ENCODE measurements around the genes HSBP1 and USP10.

- RRBS = no CpG with 5 or more reads among the region's 11 CpGs
Measured at GRCh38 chr16:81604851-81605537, 160.4 kb downstream of the CMIP start.

DNA sequence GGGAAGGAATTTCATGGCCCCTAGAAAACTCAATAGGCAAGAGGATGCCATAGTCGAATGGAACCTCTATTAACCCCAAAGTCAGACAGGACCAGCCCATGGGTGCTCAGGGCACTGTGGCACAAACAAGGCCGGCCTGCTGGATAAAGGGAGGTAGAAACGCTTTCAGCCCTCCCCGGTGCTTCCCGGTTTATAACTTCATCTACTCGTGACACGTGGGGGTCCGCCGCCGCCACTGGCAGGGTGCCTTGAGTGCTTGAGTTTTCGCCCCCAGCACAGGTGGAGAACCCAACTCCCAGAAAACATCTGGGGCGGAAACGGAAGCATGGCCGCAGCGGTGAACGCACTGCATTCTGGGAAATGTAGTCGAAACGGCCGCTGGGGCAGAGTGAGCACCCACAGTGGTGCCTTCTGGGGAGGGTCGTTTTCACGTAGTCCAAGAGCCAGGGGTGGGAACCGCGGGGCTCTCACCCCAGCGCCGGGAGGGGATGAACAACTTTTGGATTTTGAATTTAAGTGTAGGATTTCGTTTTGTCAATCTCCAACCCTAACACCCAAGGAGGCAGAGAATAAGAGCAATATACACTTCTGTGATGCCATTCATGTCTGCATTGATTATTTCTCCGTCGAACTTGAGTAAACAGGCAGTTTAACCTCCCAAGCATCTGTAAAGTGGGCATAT lies 32.9 kb upstream of the PLCG2 start:
- RRBS = no CpG with 5 or more reads among the region's 28 CpGs

DNA sequence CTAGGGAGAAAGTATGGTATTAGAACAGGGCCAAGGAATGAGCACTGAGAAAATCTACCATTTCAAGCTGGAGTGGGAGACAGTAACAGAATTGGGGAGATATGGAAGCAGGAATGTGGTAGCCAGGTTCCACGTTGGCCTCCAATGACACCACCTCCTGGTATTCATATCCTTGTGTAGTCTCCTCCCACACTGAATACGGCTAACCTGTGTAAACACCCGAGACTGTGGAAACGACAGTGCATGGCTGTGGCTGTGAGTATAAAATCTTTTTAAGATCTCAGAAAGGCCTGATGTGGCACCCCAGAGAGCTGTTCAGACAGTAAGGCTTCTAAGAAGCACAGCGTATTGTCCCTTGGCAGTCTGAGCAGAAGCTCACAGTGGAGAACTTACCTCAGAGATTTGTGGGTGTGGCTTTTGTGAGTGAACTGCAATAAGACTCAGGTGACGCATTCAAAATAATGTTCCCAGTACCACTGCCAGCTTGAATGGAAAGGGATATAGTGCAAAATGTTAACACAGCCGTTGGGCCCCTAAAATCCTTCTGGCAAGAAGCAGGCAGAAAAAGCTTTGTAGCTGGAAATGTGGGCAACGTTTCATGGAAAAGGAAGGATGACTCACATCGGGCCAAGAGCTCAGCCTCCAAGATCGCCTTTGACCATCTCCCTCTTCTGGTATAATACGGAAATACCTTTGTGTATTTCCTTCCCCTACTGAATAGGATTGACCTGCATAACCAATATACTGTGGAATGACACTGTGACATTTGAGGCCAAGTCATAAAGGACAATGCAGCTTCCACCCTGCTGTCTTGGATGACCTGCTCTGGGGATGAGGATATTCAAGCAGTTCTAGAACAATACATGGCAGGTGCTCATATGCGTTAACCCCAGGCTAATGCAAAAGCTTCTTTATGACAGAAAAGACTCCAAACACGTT lies 14.3 kb downstream of the SDR42E1 start:
- RRBS = no CpG with 5 or more reads among the region's 13 CpGs

GRCh38 chr16:82995886-82996545 lies 369.2 kb downstream of the CDH13 start:
- RRBS = no CpG with 5 or more reads among the region's 6 CpGs

- RRBS = no CpG with 5 or more reads among the region's 9 CpGs
Measured at GRCh38 chr16:83802783-83803277, 4.9 kb upstream of the HSBP1 start.

GRCh38 chr16:83807597-83808825 lies at the start of gene HSBP1:
HSBP1 (plus strand) TSS chr16:83807978.
- RRBS = under 1% methylated on average over 23 of the region's 85 CpGs

GRCh38 chr16:83912979-83913555 lies 14.2 kb downstream of the MLYCD start:
- RRBS = 0% methylated on average over 1 of the region's 16 CpGs

DNA sequence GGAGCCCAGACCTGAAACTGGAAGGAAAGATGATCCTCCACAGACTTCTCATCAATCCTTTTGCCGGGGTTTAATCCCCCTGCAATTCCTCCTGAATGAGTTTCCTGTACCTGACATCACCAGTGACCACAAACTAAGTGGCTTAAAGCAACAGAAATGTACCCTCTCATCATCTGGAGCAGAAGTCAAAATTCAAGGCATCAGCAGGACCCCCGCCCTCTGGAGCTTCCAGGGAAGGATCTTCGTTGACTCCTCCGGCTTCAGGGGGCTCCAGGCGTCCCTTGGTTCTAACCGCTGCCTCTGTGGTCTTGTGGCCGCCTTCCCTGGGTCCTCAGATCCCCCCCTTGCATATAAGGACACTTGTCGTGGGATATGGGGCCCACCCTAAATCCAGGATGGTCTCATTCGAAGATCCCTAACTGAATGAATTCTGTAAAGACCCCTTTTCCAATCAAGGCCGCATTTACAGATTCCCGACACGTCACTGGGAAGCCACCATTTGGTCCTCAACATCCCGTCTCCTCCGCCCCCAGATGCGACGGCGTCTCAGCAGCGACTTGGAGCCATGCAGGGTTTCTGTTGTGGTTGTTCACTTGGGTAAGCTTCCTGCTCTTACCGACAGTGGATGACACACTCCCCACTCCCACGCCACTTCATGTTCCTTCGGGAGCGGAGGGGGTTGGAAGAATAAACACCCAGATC lies 19.4 kb upstream of the OSGIN1 start:
- RRBS = 64% methylated on average over 1 of the region's 22 CpGs

DNA sequence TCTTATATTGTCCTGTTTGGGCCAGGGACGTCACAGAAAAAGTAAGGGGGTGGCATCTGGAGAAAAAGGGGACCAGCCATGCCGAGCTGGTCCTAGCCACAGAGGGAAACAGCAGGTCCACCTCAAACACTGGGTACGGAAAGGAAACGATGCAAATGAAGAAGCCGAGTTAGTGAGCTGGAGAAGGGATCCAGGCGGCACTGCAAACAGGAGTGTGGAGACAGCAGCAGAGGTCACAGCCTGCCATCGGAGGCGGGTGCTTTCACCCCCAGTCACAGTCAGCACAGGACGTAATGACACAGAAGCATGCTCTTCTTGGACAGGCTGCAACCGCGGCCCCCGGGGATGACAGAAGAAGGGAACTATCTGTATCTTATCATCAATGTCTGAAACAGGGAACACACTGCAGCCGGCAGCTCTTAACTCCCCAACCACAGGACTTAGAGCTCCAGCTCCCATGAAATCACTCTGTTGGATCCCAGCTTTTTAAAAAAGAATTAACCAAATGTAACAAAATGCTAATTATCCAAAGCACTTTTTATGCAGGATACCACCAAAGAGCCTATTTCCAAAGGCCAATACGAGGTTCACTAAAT lies 16.1 kb upstream of the SLC38A8 start:
- RRBS = no CpG with 5 or more reads among the region's 14 CpGs

DNA sequence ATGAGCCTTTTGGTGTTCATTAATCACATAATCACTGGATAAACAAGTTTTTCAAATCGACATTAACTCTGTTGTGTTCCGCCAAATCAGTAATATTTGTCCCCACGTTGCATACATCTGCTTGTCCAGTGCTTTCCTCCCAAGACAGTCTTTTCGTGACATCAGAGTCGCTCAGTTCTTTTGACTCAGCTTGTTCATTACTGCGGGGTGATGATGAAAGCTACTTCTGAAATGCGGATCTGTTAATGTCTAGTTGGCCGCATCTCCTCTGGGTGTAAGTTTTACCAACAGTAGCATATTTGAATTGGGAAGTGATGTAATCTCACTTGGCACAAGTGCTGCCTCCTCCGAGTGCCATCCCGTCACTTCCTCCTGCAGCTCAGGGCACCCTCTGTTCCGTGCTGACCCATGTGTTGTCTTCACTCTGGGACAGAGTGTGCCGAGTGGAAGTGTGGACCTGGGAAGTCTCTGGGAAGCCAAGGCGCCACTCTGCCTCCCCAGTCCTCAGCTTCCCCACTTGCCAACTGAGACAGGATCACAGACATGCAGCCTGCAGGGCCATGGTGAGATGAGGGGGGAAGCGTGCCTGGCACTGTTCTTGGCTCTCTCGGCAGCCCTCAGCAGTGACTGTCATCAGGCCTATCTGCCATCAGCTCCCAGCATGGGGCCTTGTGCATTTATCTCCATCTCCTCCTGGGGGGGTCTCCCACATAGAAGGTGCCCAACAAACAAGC lies 8.9 kb downstream of the ADAD2 start:
- RRBS = no CpG with 5 or more reads among the region's 15 CpGs

DNA sequence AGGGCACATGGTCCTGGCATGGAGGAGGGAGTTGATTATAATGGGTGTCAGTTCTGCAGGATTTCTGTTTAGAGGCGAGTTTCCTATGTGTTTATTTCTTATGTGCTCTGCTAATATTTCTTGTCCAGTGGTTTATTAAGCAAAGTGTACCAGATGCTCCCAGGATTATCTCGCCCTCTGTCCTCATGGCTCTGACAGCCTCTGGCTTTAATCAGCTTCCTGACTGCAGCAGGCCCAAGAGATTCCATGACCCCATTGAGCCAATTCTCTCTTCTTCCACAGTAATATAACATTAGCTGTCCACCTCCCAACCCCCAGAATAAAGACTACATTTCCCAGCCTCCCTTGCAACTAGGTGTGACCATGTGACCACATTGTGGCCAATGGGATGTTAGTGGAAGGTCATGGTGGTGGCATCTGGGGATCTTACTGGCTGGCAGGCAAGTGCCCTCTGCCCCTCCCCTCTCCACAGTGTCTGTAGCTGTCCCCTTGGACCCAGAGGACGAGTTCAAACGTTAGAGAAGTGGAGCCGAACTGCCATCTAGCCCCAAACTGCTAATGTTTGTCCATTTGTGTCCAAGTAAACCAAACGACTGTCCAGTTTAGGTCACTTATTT lies 26.5 kb upstream of the KCNG4 start:
- RRBS = no CpG with 5 or more reads among the region's 6 CpGs

DNA sequence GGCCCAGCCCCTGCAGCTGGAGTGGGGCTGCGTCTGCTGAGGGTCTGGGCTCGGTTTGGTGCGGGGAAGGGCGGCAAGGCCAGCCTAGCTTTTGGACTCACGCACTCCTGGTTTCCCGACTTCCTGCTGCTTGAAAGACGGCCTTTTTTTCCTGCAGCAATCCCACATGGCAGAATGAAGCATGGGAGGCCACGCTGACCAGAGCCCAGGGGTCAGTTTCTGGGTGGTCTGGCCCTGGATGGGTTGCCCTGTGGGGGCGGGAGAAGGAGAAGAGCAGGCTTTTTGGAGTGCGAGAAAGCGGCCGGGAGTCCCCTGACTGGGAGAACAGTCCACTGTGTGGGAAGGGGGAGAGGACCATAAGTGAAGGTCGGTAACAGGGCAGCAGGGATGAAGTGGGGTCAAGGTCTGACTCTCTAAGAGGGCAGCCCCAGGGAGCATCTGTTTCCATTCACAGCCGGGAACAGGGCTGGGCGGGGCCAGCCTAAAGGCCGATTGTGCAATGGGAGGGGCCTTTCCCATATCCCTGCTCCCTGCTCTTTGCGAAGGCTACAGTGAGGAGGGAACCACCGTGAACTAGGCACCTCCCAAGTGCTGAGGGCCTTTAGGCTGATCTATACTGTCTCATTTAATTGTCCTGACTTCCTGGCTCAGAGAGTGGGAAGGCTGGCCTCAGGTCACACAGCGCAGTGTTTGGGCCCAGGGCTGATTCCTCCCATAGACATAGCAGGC lies 10.6 kb upstream of the WFDC1 start:
- RRBS = no CpG with 5 or more reads among the region's 19 CpGs

- RRBS = no CpG with 5 or more reads among the region's 19 CpGs
Measured at GRCh38 chr16:84514689-84515460, 10.4 kb upstream of the MEAK7 start.

DNA sequence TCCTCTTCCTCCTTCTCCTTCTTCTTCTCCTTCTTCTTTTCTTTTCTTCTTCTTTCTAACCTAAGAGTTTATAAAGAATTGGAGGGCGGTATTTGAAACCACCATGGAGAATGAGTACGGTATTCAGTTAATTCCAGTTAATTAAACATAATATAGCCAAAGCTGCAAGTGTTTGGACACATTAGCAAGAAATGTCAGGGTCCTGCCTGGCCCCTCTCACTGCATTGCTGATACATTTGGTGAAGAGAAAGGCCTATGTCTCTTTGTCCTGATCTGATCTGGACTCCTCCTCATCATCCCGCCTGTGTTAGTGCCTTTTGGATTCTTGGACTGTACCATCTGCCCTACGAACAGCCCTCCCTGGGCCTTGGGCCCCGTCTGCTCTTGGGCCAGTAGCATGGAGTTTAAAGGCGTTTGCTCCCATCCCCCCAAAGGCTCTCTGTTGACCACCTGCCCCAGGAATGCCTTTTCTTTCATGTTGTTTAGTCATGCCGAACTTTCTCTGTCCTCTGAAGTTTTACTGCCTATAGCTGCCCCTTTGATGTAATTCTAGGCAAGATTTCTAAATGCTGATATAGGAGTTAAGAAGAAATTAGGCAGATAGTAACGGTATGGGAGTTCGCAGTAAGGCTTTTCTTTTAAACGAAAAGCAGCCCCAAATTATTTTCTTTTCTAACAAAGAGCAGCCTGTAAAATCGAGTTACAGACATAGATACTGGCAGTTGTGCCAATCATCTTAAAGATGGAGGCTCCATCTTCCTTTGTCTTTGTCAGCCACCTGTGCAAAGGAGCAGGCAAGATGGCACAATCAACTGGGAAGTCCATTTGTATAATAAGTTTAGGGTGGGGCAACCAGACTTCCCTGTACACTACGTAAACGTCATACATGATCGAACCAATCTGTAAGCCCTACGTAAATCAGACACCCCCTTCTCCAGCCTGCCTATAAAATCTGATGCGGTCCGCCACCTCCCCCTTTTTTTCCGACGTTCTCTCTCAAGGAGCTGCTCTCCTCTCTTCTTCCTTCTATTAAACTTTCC lies 31.1 kb upstream of the MEAK7 start:
- RRBS = no CpG with 5 or more reads among the region's 19 CpGs

DNA sequence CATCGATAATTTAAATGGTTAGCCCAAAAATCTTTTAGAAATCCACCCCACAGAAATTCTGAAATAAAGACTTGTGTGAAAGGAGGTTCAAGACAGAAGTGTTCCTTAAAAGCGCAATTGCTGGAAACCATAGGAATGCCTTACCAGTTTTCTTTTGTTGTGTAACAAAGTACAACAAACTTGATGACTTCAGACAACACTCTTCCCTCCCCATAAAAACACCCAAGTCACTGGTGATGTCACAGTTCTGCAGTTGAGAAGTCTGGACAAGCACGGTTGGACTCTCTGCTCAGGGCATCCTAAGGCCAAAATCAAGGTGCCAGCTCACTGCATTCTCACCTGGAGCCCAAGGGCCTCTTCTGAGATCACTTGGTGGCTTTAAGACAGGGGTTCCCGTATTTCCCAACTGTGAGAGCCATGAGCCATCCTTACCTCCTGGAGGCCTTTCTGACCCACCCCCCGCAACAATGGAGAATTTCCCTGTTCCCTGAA lies 45.6 kb upstream of the MEAK7 start:
- RRBS = no CpG with 5 or more reads among the region's 5 CpGs

GRCh38 chr16:84656635-84657619 lies 8.6 kb downstream of the KLHL36 start:
- RRBS = no CpG with 5 or more reads among the region's 59 CpGs

DNA sequence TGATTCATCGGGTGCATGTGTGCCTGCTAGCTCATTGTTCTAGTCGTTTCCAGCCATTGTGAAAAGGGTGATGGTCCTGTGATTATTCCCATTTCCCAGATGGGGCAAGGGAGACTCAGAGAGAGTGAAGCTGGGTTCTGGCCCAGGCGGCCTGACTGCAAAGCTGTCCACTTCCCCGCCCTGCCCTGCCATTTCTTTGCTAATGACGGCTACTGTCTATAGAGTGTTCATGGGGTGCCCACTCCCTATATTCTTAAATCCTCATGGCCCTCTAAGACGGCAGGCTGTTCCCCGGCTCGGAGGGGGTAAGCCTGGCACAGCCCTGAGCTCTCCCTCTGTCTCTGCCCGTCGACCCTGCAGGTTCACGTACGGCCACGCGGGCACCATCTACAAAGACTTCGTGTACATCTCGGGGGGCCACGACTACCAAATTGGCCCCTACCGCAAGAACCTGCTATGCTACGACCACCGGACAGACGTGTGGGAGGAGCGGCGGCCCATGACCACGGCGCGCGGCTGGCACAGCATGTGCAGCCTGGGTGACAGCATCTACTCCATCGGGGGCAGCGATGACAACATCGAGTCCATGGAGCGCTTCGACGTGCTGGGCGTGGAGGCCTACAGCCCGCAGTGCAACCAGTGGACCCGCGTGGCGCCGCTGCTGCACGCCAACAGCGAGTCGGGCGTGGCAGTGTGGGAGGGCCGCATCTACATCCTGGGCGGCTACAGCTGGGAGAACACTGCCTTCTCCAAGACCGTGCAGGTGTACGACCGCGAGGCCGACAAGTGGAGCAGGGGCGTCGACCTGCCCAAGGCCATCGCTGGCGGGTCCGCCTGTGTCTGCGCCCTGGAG lies 13.1 kb downstream of the KLHL36 start:
- RRBS = no CpG with 5 or more reads among the region's 56 CpGs

DNA sequence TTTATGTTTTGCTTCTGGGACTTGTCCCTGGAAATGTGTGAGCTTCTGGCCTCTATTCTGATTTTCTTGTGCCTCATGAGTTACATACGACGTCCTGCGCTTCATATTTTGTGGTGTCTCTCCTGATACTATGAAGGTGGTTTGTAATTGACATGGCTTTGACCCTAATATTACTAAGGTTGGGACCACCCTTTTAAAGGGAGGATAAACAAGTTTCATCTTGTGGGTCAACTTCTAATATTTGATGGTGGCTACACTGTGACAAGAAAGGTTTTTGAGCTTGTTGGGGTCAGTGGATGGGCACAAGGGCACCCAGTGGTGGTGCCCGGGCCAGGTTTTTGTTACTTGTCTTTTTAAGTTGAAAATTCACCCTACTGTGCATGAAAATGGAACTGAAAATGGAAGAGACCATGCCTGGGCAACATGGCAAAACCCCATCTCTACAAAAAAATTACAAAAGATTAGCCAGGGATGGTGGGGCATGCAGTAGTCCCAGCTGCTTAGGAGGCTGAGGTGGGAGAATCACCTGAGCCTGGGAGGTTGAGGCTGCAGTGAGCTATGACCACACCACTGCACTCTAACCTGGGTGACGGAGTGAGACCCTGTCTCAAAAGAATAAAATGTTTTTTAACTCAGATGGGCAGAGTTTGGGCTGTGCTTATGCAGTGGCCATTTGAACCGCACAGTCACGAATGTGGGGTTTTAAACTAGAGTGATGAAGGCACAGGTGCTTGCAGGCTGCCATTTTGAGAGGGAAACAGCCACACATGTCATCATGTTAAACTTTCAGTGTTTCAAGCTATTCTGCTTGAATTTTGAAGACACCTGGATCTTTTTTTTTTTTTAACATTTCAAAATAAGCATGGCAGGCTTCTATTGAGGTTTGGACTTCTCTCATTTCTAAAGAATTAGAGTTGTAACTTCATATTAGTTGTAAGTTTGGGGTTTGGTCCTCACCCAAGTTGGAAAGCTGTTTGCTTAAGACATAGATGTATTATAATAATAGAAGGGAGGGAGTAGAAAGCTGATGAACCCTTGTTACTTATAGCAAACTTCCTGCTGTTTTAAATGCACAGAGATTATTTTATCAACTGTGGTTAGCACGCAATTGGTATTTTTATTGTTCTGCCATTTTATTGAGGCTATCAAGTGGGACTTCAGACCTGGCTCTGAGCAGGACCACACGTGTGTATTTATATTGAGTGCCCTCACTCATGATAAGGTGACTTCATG lies 16.5 kb downstream of the KLHL36 start:
- RRBS = no CpG with 5 or more reads among the region's 9 CpGs

DNA sequence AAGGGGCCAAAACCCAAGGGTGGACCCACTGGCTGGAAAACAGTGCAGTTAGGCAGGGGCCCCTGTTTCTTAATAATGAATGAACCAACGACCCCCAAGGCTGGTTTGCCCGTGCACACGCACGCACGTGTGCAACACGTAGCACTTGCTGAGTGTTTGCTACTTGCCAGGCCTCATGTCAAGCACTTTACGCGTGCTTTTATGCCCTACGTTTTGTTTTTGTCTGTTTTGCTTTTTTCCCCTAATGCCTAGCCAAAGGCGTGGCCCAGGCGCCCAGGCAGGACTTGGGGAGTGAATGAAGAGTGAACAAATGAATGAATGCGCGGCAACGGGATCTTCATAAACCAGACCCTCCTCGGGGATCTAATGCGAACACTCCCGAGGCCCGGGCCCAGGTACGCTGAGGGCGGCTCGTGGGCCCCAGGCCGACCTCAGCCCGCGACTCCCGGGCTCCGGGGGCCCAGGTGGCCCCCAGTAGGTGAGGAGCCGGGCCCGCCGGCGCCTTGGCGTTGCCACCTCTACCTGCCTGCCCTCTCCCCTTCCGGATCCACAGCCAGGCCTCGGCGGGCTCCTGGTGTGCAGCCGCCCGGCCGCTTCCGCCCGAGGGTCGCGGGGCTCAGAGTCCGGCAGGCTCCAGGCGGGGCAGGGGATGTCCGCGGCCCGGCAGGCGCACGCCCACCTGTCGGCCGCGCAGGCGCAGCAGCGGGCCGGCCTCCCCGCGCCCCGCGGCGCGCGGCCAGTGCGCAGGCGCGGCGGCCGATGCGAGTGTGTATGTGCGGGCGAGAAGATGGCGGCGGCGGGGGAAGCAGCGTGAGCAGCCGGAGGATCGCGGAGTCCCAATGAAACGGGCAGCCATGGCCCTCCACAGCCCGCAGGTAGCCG lies at the start of gene USP10:
Gene USP10 (plus strand): TSS at position 764 of the 882 bp plus-strand sequence.
- RRBS = 1% methylated on average over 35 of the region's 79 CpGs

GRCh38 chr16:84824104-84824426 lies 4.3 kb downstream of the CRISPLD2 start:
- RRBS = no CpG with 5 or more reads among the region's 4 CpGs

Measured in GM12892 (cell line).